Measurements from ENCODE around the genes LOXL1, STRA6 and ARID3B.

GRCh38 chr15:73366828-73367436, 1.8 kb downstream of the HCN4 start:
- RRBS, 2 experiments = 4 to 44% methylated on average over 2 to 4 of the region's 17 CpGs
CAGE:
- cytosol, long polyA minus RNA = no peak
- cytosol, long polyA plus RNA = no peak
- long polyA plus RNA = no peak
- nucleus, long polyA minus RNA = no peak
- nucleus, long polyA plus RNA = no peak

GRCh38 chr15:73369181-73369867, 566 bp upstream of the HCN4 start:
- RRBS, 2 experiments = 43 to 44% methylated on average over 9 to 11 of the region's 44 CpGs
CAGE:
- cytosol, long polyA minus RNA = no peak
- cytosol, long polyA plus RNA = no peak
- long polyA plus RNA = no peak
- nucleus, long polyA minus RNA = no peak
- nucleus, long polyA plus RNA = no peak

- RRBS, 2 experiments = no CpG with 5 or more reads among the region's 1 CpG
CAGE:
- cytosol, long polyA minus RNA = no peak
- cytosol, long polyA plus RNA = no peak
- long polyA plus RNA = no peak
- nucleus, long polyA minus RNA = no peak
- nucleus, long polyA plus RNA = no peak
These were observed 10.2 kb downstream of the INSYN1 start for GRCh38 chr15:73742939-73743348.

GRCh38 chr15:73889352-73889795, 16.0 kb downstream of the TBC1D21 start:
- RRBS, 2 experiments = no CpG with 5 or more reads among the region's 1 CpG
CAGE:
- cytosol, long polyA minus RNA = no peak
- cytosol, long polyA plus RNA = no peak
- long polyA plus RNA = no peak
- nucleus, long polyA minus RNA = no peak
- nucleus, long polyA plus RNA = no peak

- RRBS, 2 experiments = 19 to 30% methylated on average over 16 of the region's 57 CpGs
CAGE:
- cytosol, long polyA minus RNA = no peak
- cytosol, long polyA plus RNA = no peak
- long polyA plus RNA = no peak
- nucleus, long polyA minus RNA = no peak
- nucleus, long polyA plus RNA = no peak
These were observed at the start of gene LOXL1 for GRCh38 chr15:73925927-73927024. Gene LOXL1, plus strand, starts transcription at chr15:73926462.

DNA sequence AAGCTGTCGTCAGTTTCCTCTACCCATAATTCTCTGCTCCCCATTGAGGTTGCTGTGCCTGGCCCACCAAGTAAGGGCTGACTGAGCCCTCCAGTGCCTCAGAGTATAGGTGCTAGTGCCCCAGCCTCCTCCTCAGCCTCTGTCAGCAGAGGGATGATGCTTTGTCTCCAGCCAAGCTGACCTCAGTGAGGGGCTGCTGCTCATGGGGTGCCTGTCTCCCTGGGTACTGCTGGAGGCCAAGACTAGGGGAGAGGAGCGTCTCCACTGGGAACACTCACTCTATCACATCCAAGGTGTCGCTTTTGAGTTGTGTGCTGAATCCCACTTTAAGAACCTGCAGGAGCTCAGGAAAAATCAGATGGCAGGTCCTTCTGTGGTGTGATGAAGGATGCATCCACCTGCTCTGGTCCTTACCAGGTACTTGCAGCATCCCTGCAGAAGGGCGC, 3.0 kb downstream of the LOXL1 start:
- RRBS, 2 experiments = no CpG with 5 or more reads among the region's 4 CpGs
CAGE:
- cytosol, long polyA minus RNA = no peak
- cytosol, long polyA plus RNA = no peak
- long polyA plus RNA = no peak
- nucleus, long polyA minus RNA = no peak
- nucleus, long polyA plus RNA = no peak

GRCh38 chr15:73997739-73998572, 3.4 kb downstream of the PML start:
- RRBS, 2 experiments = no CpG with 5 or more reads among the region's 36 CpGs
CAGE:
- cytosol, long polyA minus RNA = no peak
- cytosol, long polyA plus RNA = no peak
- long polyA plus RNA = no peak
- nucleus, long polyA minus RNA = no peak
- nucleus, long polyA plus RNA = no peak

- RRBS, 2 experiments = 2 to 3% methylated on average over 5 of the region's 13 CpGs
CAGE:
- cytosol, long polyA minus RNA = no peak
- cytosol, long polyA plus RNA = no peak
- long polyA plus RNA = no peak
- nucleus, long polyA minus RNA = no peak
- nucleus, long polyA plus RNA = no peak
These were observed 34.0 kb downstream of the GOLGA6A start for GRCh38 chr15:74048256-74048816.

DNA sequence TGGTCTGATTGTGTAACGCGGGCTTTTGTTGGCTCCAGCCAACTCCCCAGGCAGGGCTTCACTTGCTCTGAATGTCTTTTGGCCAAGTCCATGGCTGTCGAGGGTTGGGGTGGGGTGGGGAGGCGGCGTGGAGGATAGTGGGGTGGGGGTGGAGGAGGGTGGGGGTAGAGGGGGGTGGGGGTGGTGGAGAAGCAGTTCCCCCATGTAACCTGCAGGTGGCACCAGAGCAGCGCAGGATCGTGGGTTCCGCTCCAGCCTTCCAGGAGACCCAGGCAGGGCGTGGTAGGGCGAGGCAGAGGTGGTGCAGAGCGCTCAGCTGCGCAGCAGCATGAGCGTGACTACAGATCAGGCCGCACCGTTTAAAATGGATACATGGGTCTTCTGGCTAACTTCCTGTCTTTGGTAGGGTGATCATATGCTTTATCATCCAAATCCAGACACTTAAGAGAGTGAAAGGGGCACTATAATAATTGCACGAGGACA, 28.3 kb downstream of the GOLGA6A start:
- RRBS, 2 experiments = no CpG with 5 or more reads among the region's 16 CpGs
CAGE:
- cytosol, long polyA minus RNA = no peak
- cytosol, long polyA plus RNA = no peak
- long polyA plus RNA = no peak
- nucleus, long polyA minus RNA = no peak
- nucleus, long polyA plus RNA = no peak

DNA sequence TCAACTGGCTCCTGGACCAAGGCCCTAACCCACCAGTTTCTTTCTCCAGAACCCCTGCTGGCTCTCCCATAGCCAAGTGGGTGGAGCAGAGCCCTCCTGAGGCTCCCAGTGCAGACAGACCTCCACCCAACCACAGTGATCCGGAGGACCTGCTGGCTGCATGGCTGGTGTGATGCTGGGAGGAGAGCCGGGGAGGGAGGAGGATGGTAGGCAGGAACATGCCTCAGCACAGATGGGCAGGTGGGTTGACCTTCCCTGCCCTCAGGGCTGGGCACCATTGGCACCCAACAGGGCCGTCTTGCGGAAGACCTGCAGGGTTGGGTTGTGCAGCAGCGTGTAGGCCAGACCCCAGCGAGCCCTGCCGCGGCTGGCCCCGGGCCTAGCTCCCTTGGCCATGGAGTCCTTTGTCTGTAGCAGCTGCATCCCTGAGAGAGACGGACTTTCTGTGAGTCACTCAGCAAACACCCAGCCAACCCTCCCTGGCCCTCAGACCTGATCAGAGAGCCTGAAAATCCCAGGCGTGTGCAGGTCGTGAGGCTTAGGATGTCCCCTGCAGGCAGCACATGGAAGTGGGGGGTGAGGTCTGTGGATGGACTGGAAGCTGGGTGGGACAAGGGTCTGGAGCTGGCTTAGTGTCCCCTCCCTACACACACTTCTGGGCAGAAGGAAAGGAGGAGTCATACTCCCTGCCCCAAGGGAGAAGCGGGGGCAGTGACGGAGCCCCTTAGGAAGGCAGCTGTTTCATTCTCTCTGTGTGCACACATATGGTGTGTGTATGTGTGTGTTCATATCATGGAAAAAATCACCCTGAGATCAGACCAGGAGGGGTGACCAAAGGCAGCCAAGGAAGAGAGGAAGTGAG, 6.5 kb downstream of the ISLR start:
- RRBS, 2 experiments = 41 to 70% methylated on average over 1 to 2 of the region's 14 CpGs
CAGE:
- cytosol, long polyA minus RNA = no peak
- cytosol, long polyA plus RNA = no peak
- long polyA plus RNA = no peak
- nucleus, long polyA minus RNA = no peak
- nucleus, long polyA plus RNA = no peak

DNA sequence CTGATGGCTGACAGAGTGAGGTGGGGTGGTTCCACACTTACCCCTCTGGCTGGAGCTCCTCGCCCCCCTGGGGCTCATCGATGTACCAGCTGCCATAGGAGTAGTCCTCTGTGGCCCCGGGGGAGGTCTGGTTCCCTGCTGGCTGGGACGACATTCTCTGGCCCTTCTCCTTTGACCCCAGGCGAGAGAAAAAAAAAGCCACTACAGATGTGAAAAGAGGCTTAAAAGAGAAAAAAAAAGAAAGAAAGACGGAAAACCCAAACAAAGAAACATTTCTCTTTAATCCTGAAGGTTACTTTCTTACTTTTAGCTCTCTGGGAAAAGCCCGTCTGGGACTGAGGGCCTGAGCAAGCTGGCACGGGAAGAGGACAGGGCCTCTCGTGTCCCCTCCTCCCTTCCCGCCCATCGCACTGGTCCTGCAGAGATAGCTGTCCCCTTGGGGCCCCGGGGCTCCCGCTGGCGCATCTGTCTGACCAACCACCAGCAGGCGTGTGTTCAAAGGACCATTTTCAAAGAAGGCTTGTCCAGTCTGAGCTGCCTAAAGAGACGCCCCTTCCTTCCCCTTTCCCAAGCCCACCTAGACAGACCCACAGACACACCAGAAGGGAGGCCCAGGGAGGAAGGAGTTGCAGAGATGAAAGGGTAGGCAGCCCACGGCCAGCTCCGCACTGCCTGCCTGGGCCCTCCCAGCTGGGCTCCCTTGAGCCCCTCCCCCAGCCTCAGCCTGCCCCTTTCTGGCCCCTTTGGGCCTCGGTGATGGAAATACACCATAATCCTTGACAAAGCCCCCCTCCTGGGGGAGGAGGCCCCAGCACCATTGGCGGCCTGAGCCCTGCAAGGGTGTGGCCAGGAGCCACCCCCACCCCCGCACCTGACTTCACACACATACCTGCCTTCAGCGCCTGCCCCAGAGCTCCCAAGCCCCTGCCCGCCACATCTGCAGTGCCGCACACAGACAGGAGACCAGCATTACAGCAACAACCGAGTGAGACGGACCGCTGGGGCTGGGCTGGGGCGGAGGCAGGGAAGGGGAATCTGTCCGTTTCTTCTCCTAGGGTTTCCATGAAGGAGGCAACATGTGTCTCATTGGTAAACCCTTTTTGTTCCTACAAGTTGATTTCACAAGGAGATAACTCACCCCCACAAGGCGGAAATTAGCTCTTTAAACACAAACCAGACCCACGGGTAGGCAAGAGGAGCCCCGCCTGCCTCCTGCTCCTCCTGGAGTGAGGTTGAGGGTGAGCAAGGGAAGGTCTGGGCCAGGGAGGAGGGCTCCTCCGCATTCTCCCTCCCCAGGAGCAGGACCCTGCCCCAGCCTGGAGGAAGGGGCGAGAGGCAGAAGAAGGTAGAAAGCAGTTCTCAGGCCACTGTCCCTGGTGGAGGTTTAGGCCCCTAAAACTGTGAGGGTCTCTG, at the start of gene STRA6:
TSS of gene STRA6 (minus strand) at position 674 of the 1,413 bp plus-strand sequence.
- RRBS, 2 experiments = no CpG with 5 or more reads among the region's 34 CpGs
CAGE:
- cytosol, long polyA minus RNA = no peak
- cytosol, long polyA plus RNA = no peak
- long polyA plus RNA = no peak
- nucleus, long polyA minus RNA = no peak
- nucleus, long polyA plus RNA = no peak

GRCh38 chr15:74234290-74234735, 1.8 kb upstream of the CCDC33 start:
- RRBS, 2 experiments = no CpG with 5 or more reads among the region's 4 CpGs
CAGE:
- cytosol, long polyA minus RNA = no peak
- cytosol, long polyA plus RNA = no peak
- long polyA plus RNA = no peak
- nucleus, long polyA minus RNA = no peak
- nucleus, long polyA plus RNA = no peak

GRCh38 chr15:74396881-74397311, 29.4 kb upstream of the CYP11A1 start:
- RRBS, 2 experiments = no CpG with 5 or more reads among the region's 1 CpG
CAGE:
- cytosol, long polyA minus RNA = no peak
- cytosol, long polyA plus RNA = no peak
- long polyA plus RNA = no peak
- nucleus, long polyA minus RNA = no peak
- nucleus, long polyA plus RNA = no peak

GRCh38 chr15:74409772-74410198, 24.0 kb downstream of the SEMA7A start:
- RRBS, 2 experiments = 97% methylated on average over 3 of the region's 11 CpGs
CAGE:
- cytosol, long polyA minus RNA = no peak
- cytosol, long polyA plus RNA = no peak
- long polyA plus RNA = start-site peak on the minus strand at chr15:74409868-74409940, 36 and 33 reads in 2 replicates
- nucleus, long polyA minus RNA = no peak
- nucleus, long polyA plus RNA = no peak

DNA sequence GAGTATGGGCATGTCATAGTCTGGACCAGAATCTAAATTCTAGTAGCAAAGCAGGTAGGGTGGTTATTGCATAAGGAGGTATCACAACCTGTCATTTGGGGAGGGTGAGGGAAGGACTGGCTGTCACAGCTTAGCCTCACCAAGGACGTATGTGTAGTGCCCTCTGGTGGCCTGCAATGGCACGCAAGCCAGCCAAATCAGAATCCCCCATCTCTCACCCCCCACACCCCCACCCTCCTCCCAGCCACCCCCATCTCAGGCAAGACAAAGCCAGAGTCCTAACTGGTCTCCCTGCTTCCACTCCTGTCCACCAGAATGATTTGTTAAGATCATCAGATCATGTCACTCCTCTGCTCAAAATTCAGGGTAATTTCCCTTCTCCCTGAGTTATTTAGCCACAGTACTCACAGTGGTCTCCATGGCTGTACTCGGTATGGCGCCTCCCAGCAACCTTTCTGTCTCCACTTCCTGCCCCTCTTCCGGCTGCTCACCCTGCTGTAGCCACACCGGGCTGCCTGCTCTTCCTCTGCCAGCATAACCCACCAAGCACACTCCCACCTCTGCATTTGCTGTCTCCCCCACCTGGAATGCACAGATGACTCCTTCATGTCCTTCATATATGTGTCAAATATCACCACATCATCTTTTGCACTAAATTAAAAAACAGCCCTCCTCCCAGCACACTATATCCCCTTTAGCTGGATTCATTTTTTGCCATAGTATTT, 29.0 kb upstream of the UBL7 start:
- RRBS, 2 experiments = no CpG with 5 or more reads among the region's 6 CpGs
CAGE:
- cytosol, long polyA minus RNA = no peak
- cytosol, long polyA plus RNA = no peak
- long polyA plus RNA = no peak
- nucleus, long polyA minus RNA = no peak
- nucleus, long polyA plus RNA = no peak

GRCh38 chr15:74541107-74541840, at the start of gene ARID3B:
Gene ARID3B, plus strand, starts transcription at chr15:74541220.
- RRBS, 2 experiments = under 1 to 2% methylated on average over 10 of the region's 63 CpGs
CAGE:
- cytosol, long polyA minus RNA = no peak
- cytosol, long polyA plus RNA = no peak
- long polyA plus RNA = start-site peak on the plus strand at chr15:74541249-74541283, 22 and 30 reads in 2 replicates
- nucleus, long polyA minus RNA = no peak
- nucleus, long polyA plus RNA = start-site peak on the plus strand at chr15:74541249-74541278, 38 and 42 reads in 2 replicates

DNA sequence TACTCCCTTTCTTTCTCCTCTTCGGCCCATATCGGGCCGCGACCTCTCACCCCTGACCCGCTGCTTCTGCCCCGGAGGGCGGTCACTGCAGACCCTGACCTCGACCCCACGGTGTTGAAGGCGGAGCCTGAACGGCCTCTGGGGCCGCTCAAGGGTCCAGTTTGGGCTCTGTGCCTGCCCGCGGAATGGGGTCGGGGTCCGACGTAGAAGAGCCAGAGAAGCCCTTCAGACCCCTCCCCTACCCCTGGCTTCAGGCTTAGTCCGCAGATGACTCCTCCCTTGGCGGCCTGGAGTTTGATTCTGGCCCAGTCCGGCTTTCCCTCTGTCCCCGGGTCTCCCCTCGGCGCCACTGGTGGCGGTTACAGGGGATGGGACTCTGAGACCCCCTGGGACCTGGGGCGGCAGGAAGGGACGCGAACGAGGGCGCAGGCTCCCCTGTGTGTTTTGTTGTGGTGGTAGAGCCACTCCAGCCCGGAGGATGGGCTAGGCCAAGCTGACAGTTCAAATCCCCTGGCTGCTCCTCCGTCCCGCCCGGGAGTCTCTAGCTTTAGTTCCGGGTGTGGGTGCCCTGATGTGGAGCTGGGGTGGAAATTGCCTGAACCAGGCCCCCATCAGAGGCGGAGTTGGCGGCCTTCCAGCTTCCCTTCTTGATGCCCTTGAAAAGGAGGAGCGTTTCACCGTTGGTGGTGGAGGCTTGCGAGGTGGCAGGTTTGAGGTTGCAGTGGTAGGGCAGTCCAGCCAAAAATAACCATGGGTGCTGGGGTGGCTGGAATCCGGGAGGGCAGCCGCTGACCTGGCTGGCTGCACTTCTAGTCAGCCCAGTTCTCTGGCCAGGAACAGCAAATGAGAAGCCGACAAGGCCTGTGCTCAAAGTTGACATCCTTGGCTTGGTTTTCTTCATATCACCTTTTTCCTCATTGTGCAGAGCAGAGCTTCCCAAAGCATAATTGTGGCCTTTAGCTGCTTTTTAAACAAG, 646 bp downstream of the CLK3 start:
- RRBS, 2 experiments = 2 to 3% methylated on average over 4 to 7 of the region's 42 CpGs
CAGE:
- cytosol, long polyA minus RNA = no peak
- cytosol, long polyA plus RNA = no peak
- long polyA plus RNA = no peak
- nucleus, long polyA minus RNA = no peak
- nucleus, long polyA plus RNA = no peak

DNA sequence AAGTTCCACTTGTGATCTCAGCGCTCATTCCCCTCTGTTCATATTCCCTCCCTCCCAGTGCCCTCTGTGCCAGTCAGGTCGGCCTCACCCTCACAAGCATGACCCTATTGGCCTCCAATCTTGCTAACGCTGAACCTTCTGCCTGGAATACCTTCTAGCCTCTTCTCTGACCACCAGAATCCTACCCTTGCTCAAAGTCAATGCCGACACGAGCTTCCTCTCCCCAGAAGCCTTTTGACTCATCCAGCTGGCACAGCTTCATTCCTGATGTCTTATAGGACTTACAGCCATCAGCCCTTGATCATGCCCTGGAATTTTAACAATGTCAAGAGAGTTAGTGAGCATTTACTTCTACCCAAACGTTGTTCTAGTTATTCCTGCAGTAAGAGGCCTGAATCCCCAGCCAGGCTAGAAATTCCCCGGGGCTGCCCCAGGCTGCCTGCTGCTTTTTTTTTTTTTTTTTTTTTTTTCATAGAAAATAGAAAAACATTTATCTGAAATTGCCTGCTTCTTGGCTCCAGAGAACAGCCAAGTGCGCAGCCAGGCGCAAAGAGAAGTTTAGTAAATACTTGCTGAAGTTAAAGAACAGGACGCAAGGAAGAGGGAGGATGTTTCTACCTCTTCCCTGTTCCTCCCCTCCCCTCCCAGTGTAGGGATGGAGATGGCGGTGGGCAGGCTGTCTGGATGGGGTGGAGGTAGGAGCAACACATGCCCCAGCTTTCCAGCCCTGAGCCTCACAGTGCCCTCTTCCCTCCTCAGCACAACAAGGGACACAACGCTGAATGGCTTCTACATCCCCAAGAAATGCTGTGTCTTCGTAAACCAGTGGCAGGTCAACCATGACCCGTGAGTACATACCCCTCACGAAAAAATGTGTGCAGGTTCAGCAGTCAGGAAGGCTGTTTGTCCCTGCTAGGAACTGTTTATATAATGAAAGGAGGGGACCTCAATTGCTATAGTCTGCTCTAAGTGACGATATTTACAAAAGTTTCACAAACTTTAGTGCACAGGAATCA, 4.1 kb downstream of the CYP1A2 start:
- RRBS, 2 experiments = no CpG with 5 or more reads among the region's 16 CpGs
CAGE:
- cytosol, long polyA minus RNA = no peak
- cytosol, long polyA plus RNA = no peak
- long polyA plus RNA = no peak
- nucleus, long polyA minus RNA = no peak
- nucleus, long polyA plus RNA = no peak

GRCh38 chr15:74781604-74782017, 269 bp upstream of the CSK start:
- RRBS, 2 experiments = 2 to 3% methylated on average over 12 of the region's 28 CpGs
CAGE:
- cytosol, long polyA minus RNA = no peak
- cytosol, long polyA plus RNA = no peak
- long polyA plus RNA = no peak
- nucleus, long polyA minus RNA = no peak
- nucleus, long polyA plus RNA = no peak

GRCh38 chr15:74791769-74792182, 9.9 kb downstream of the CSK start:
- RRBS, 2 experiments = 95 to 99% methylated on average over 3 of the region's 7 CpGs
CAGE:
- cytosol, long polyA minus RNA = no peak
- cytosol, long polyA plus RNA = no peak
- long polyA plus RNA = no peak
- nucleus, long polyA minus RNA = no peak
- nucleus, long polyA plus RNA = no peak

All from HepG2 (cell line).